Jurkat, Clone E6-1 (cell line): ENCODE measurements around a stretch of chr3.

GRCh38 chr3:71441080-71441909 lies 142.2 kb downstream of the FOXP1 start:
- RRBS, result no CpG with 5 or more reads among the region's 9 CpGs

DNA sequence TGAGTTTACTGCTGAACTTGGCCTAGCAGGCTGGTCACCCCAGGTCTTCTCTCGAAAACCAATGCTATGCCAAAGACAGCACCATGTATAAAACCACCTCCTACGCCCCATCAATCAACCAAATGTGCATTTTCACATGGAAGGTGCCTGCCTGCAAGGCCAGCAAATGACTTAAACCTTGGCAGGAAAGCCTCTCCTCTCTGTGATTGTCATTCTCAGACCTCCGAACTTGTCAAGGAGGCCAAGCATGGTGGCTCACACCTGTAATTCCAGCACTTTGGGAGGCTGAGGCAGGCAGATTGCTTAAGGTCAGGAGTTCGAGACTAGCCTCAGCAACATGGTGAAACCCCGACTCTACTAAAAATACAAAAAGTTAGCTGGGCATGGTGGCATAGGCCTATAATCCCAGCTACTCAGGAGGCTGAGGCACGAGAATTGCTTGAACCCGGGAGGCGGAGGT lies 120.7 kb downstream of the FOXP1 start:
- RRBS, result no CpG with 5 or more reads among the region's 8 CpGs

GRCh38 chr3:71488850-71490011 lies 94.3 kb downstream of the FOXP1 start:
- RRBS, result no CpG with 5 or more reads among the region's 23 CpGs

- RRBS, result no CpG with 5 or more reads among the region's 3 CpGs
These were observed 4.1 kb downstream of the FOXP1 start for GRCh38 chr3:71579470-71579794.

DNA sequence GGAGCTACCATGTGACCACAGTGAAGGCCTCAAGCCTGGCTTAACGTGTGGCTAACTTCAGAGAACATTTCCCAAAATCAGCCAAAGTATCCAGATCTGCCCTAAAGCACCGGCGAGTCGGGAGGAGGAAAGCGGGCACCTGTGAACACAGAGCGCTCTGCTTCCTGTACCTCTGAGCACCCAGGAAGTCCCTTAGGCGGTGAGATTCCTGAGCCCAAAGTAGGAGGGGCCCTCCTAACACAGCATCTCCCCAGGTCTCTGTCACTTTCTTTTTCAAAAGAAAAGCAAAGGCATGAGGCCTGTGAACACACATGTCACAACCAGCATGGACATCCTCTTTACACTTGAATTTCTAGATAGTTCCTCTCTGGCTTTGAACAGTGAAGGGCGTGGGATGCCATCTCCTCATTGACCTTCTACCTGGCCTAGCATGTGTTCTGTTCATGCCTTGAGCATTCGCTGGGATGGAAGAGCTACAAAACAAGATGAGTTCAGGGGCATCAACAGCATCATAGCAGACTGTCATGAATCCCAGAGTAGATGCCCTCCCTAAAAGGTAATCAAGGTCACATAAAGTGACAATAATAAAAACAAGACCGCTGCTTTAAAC lies 1.1 kb upstream of the EIF4E3 start:
- RRBS, result no CpG with 5 or more reads among the region's 10 CpGs

- RRBS, result no CpG with 5 or more reads among the region's 11 CpGs
These were observed 778 bp downstream of the PROK2 start for GRCh38 chr3:71784160-71784579.

GRCh38 chr3:72144777-72145245 lies 359.9 kb upstream of the PROK2 start:
- RRBS, result no CpG with 5 or more reads among the region's 8 CpGs

GRCh38 chr3:72150747-72151468 lies 366.0 kb upstream of the PROK2 start:
- RRBS, result no CpG with 5 or more reads among the region's 6 CpGs

DNA sequence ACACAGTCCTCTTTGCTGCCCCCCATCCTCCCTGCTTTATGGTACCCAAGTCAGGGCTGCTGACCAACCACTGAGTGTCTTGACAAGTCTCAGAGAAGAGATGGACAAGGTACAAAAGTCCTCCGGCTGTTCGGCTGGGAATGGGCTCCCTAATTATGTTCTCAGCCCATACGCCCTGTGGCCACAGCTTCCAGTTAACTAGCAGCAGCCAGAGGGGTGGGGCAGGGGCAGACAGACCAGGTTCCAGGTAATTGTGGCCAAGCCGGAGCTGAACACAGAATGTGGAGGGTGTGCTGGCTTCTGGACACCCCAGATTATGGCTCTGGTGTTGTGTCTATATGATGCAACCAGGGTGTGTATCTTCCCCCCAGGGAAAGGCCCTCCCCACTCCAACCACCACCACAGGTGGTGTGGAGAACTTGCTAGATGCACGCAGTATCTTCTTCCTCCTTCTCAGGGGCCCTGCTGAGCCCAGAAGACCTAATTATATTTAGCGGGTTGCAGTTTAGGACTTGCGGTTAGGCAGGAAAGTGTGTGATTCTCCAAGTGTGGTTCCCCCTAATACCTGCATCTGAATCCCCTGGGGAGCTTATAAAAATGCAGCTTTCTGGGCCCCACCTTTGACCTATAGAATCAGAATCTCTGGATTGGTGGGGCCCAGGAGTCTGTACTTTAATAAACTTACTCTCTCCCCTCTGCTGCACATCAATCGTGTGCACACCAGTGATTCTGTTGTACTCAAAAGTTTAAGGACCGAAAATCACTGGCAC lies 378.9 kb upstream of the PROK2 start:
- RRBS, result no CpG with 5 or more reads among the region's 9 CpGs

- RRBS, result no CpG with 5 or more reads among the region's 10 CpGs
These were observed 387.1 kb upstream of the PROK2 start for GRCh38 chr3:72171965-72172435.

DNA sequence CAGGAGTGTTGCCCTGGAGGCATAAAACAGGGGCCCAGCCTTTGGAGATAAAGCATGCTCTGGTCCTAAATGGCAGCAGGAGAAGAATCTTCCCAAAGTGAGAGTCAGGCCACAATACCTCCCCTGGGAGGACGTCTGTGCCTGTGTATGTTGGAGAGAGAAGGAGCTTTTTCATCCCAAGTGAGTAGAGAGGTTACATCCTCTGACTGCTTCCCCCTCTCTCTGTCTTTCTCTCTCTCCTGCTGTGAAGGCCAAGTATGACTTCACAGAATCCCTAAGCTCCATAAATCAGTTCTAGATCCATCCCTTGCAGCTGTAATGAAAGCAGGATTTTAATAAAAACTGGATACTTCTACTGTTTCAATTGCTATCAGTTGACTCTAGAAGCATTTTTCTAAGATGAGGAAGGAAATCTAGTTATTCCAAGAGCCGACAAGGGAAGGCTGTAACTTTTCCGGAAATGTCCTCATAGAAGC lies 389.1 kb upstream of the PROK2 start:
- RRBS, result no CpG with 5 or more reads among the region's 3 CpGs

DNA sequence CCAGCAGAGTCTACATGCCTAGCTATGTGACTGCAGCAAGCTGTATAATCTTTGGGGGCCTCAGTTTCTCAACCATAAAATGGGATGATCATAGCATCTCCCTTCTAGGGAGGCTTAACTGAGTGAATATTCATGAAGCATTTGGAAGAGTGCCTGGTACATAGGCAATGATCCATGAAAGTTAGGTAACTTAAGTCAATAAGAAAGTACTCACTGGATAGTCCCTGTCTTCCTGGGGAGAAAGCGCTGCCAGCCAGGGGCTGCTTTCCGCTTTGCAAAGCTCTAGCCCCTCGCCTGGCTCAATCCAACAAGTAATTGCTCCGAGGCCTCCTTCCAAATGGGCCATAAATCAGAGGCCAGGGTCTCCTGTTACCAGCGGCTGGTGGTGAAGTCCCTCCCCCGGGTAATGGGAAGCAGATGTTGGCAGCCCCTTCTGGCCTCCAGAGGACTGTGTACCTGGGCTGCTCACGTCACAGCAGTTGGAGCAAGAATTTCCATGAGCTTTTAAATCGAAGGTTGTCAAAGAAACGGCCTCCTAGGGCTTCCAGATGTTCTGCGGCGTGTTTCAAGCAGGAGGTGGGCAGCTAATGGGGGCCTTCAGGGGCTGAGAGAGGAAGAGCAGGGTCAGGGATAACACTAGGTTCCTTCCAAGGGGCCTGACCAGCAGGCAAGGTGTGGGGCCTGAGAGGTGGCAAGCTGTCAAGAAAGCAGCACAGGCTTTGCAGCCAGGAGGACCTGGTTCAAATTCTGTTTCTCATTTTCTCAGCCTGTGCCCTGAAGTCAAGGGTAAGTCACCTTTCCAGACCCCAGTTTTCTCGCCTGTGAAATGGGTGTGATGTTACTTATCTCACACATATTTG lies 522.1 kb upstream of the PROK2 start:
- RRBS, result no CpG with 5 or more reads among the region's 12 CpGs

DNA sequence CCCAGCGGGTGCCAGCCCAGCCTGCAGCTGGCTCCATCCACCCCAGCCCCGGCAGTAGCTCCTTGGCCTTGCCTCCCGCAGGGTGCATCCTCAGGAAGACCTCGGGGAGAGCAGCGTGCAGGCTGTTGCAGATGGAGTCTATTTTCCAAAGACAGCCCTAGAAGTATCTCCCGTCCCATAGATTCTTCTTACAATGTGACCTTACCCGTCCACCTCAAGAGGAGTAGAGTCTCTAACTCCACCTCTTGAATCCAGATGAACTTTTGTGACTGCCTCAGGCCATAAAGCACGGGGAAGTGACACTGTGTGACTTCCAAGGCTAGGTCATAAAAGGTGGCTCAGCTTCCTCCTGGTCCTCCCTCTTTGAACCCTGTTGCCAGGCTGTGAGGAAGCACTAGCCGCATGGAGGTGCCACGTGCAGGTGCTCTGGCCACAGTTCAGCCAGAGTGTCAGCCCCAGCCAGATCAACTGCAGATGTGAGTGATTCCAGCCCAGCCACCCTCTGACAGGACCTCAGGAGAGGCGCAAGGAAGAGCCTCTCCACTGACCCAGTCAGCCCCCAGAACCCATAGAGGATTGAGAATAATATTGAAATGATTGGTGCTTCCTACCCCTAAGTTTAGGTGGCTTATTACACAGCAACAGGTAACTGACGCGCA lies 531.4 kb downstream of the SHQ1 start:
- RRBS, result no CpG with 5 or more reads among the region's 13 CpGs

DNA sequence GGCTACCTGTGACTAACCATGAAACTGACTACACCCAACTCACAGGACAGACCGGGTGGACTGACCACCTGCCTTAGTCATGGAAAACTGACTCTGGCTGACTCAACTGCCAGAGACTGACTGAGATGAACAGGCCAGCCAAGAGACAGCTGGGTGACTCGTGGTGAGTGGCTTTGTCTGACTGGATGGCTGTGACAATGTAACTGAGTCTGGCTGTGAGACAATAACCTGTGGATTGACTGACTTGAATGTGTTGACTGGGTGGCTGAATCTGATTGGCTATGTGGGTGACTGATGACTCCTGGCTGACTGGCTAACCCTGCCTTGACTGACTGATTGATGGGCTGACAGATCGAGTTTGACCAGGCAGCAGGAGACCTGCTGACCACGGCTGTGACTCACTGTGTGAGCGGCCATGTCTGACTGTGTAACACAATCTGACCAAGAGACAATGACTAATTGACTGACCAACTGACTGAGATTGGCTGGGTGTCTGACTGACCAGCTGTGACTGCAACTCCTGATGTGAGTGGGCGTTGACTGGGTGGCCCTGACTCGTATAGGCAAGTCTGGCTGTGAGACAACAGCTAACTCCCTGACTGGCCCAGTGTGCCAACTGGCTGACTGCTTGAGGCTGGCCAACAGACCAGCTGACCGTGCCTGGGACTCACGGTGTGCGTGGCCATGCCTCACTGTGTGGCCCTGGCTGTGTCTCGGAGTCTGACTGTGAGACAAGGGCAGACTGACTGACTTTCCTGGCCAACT lies 509.2 kb downstream of the SHQ1 start:
- RRBS, result no CpG with 5 or more reads among the region's 11 CpGs

DNA sequence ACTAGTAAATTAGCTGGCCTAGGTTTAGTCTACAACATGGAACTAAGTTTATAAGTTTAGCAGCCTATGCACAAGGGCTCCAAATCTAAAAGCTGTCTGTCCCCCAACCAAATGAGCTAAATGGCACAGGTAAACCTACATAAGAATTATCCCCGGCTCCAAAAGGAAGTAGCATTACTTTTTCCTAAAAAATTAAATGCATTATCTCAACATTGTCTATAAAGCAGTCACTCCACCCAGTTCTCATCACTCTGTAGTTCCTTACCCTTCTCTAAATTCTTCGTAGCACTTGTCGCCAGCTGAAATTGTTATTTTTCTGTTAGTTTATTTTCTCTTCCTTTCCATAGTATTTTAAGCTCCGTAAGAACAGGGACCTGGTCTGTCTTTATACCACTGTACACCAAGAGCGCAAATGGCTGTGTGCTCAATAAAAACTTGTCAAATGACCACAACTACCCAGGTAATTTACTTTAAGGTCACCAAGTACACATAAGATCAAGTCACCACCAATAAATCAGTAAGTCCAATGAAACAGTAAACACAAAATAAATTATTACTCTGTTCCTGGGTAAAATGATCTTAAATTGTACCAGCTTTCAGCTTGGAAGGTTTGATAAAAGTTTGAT lies 407.1 kb downstream of the SHQ1 start:
- RRBS, result no CpG with 5 or more reads among the region's 5 CpGs

DNA sequence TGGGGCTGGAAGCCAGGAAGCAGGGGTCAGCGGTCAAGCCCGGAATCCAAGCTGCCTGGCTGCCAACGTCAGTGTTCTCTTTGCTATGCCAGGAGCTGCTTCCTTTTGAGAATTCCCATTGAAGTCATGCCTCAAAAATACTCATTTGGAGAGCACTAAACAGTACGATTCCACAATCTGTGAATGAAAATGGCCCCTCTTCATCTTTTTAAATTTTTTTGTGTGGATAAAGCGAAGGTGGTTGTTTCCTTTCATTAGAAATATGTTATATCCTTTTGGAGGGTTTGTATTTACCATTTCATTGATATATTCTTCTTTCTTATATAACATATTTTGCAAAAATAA lies 386.3 kb downstream of the SHQ1 start:
- RRBS, result no CpG with 5 or more reads among the region's 5 CpGs

GRCh38 chr3:72462544-72463079 lies 385.6 kb downstream of the SHQ1 start:
- RRBS, result no CpG with 5 or more reads among the region's 8 CpGs

GRCh38 chr3:72567502-72567941 lies 280.7 kb downstream of the SHQ1 start:
- RRBS, result no CpG with 5 or more reads among the region's 4 CpGs

DNA sequence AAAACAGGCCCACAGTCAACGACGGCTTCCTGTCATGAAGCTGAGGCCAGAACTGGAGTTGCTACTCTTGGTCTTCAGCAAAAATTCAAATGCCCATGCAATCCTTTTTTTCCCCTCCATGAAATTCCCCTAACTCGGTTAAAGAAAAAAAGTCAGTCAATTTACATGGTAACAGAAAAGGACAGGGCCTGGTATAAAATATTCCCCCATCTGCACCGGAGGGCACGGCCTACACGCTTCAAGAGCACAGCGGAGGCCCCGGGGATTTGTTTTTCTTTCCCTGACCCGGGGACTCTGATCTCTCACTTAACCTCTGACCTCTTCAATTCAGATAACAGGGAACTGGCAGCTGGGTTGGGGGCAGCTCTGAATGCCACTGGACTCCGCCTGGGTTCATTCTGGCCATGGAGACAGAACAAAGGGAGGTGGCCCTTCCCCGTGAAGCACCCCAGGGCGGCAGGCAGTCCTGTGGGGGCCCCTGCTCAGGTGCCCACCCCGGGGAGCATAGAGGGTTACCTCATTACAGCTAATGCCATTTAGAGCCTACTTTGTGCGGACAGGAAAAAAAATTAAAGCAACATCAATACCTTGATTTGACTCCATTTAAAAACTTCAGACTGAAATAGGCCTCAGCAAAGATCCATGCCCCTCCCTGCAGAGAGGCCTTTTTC lies 257.5 kb downstream of the SHQ1 start:
- RRBS, result 96% methylated on average over 5 of the region's 14 CpGs

- RRBS, result no CpG with 5 or more reads among the region's 7 CpGs
These were observed 125.4 kb downstream of the SHQ1 start for GRCh38 chr3:72722717-72723419.